ENCODE measurements around a stretch of chr7.

DNA sequence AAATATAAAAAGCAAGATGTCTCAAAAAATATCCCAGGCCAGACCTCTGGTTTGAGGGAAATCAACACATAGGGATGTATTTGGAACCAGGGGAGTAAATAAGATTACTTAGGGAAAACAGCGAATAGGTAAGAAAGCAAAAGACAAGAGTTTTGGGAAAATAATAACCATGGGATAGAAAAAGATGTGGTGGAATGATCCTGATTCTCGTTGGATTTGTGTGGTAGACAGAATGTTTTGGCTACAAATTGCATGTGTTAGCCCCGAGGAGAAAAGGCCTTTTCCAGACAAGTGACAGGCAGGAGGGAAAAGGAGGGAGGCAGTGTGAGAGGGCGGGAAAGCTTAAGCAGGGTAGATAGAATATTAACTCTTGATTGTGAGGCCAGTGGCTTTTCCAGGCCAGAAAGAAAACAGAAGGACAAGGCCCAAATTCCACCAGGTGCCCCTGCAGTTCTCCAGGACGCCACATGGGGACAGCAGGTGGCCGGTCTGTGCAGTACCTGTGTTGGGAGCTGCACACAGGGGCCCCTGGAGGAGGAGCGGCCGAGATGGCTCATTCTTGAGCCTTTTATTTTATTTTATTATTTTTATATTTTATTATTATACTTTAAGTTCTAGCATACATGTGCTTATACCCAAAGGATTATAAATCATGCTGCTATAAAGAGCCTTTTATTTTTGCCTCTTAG, 141.2 kb upstream of the KLF14 start:
- PRO-cap, result no peak
- RAMPAGE, long total RNA, 4 experiments, result no peak in any of the 4 experiments

DNA sequence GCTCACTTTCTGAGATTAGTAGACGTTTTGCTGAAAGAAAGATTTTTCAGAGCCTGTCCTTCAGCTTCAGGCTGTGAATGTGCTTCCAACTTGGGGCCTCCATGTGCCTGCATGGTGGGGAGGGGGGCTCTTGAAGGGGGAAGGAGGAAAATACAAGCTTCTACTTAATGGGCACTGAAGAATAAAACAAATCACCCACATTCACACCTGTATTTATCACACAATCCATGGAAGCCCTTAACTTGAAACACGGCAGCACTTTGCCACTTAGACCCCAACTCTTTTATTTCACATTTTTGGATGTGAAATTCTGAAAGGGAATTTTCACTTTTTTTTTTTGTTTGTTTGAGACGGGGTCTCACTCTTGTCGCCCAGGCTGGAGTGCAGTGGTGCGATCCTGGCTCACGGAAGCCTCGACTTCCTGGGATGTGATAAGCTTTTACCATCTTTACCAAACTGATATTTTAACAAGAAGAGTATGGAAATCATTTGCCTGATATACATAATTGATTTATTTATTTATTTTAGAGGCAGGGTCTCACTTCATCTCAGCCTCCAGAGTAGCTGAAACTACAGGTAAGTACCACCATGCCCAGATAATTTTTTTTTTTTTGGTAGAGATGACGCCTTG, 180.5 kb upstream of the KLF14 start:
- PRO-cap, result no peak
- RAMPAGE, long total RNA, 4 experiments, result no peak in any of the 4 experiments

- PRO-cap, result no peak
- RAMPAGE, long total RNA, 4 experiments, result no peak in any of the 4 experiments
Observed at GRCh38 chr7:130917737-130918664, 184.0 kb upstream of the KLF14 start.

- PRO-cap, result no peak
- RAMPAGE, long total RNA, 4 experiments, result no peak in any of the 4 experiments
Observed at GRCh38 chr7:130937651-130938084, 203.7 kb upstream of the KLF14 start.

- PRO-cap, result no peak
- RAMPAGE, long total RNA, 4 experiments, result no peak in any of the 4 experiments
Observed at GRCh38 chr7:130956541-130957194, 222.7 kb upstream of the KLF14 start.

DNA sequence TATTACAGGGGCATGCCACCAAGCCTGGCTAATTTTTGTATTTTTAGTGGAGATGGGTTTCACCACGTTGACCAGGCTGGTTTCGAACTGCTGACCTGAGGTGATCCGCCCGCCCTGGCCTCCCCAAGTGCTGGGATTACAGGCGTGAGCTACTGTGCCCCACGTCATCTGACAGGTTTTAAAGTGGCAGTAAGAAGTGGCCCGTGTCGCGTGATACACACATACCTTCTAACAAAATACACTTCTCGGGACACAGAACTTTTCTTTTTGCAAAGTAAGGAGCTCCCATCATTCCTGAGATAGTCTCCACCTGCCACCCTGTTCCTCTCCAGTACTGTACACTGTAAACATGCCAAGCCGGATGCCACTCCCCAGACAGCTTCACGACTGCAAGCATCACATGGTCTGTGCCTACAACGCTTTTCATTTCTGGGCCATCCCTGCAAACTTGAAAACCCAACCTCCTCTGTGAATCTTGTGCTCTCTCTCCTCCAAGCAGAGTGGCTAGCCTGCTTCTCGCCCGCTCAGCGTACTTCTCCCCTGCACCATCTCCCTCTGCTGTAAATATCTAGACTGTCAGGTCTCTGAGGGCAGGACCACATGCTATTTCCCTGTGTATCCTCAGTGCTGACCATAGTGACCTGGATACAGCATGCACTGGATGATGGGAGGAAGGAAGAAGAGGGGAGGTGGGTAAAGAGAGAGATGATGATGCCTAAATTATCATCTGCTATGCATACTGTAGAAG, 256.4 kb upstream of the KLF14 start:
- PRO-cap, result no peak
- RAMPAGE, long total RNA, 4 experiments, result no peak in any of the 4 experiments

- PRO-cap, result no peak
- RAMPAGE, long total RNA, 4 experiments, result no peak in any of the 4 experiments
Observed at GRCh38 chr7:131078764-131080099, 248.4 kb upstream of the MKLN1 start.

DNA sequence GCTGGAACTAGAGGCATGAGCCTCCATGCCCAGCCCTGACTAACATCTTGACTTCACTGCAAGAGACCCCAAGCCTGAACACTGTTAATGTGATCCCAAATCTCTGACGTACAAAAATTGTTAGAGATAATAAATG, 244.7 kb upstream of the MKLN1 start:
- PRO-cap, result no peak
- RAMPAGE, long total RNA, 4 experiments, result no peak in any of the 4 experiments

- PRO-cap, result no peak
- RAMPAGE, long total RNA, 4 experiments, result no peak in any of the 4 experiments
Observed at GRCh38 chr7:131093509-131093915, 234.2 kb upstream of the MKLN1 start.

GRCh38 chr7:131098619-131099240, 228.9 kb upstream of the MKLN1 start:
- PRO-cap, result no peak
- RAMPAGE, long total RNA, 4 experiments, result no peak in any of the 4 experiments

GRCh38 chr7:131100465-131101600, 226.8 kb upstream of the MKLN1 start:
- PRO-cap, result no peak
- RAMPAGE, long total RNA, 4 experiments, result no peak in any of the 4 experiments

GRCh38 chr7:131106639-131107304, 220.9 kb upstream of the MKLN1 start:
- PRO-cap, result bidirectional peak, plus-strand start at chr7:131107166, minus-strand start at chr7:131107030
- RAMPAGE, long total RNA, 4 experiments, result no peak in any of the 4 experiments

- PRO-cap, result bidirectional peak, plus-strand start at chr7:131108859, minus-strand start at chr7:131108708
- RAMPAGE, long total RNA, 4 experiments, result no peak in any of the 4 experiments
Observed at GRCh38 chr7:131108513-131108922, 219.2 kb upstream of the MKLN1 start.

GRCh38 chr7:131110286-131111152, 217.2 kb upstream of the MKLN1 start:
- PRO-cap, result no peak
- RAMPAGE, long total RNA, 4 experiments, result no peak in any of the 4 experiments

GRCh38 chr7:131208790-131209302, 118.8 kb upstream of the MKLN1 start:
- PRO-cap, result no peak
- RAMPAGE, long total RNA, 4 experiments, result no peak in any of the 4 experiments

- PRO-cap, result no peak
- RAMPAGE, long total RNA, 4 experiments, result no peak in any of the 4 experiments
Observed at GRCh38 chr7:131235306-131236160, 92.1 kb upstream of the MKLN1 start.

DNA sequence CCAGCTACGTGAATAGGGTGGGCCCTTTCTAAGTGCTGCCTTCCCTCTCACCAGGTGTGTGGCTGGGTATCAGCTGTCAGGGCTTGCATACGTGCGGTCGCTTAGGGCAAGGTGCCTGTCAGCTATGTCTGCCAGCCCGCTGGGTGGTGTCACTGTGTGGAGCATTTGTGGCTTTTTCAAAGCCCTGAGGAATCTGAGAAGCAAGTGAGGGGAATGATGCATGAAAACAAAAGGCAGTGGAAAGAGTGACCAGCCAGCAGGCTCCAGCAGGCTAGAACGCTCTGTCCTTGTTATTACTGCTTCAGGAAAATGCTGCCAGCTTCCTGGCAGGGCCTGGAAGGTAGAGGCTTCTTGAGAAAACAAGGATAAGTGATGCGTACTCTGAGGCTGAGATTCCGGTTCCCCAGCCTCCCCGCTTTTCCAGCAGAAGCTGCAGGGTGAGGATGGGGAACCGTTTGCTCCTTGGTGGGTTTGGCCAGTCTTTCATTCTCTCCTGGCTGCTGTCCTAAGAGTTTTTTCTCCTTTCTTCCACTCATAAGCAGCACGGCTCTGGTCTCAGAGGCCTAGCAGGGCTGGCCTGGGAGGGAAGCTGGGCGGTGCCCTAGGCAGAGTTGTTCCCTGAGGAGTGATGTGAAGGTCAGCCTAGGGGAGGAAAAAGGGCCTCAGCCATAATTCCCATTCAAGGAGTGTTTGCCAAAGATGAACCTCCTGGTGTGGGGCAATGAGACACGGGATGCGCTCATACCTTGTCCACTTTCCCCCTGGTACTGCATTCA, 42.9 kb upstream of the MKLN1 start:
- PRO-cap, result bidirectional peak, plus-strand start at position 236 of the sequence, minus-strand start at position 158 of the sequence
- RAMPAGE, long total RNA, 4 experiments, result no peak in any of the 4 experiments

- PRO-cap, result no peak
- RAMPAGE, long total RNA, 4 experiments, result no peak in any of the 4 experiments
Observed at GRCh38 chr7:131298537-131298974, 29.1 kb upstream of the MKLN1 start.

GRCh38 chr7:131328518-131328916, 841 bp downstream of the MKLN1 start:
- PRO-cap, result bidirectional peak, plus-strand start at chr7:131328667, minus-strand start at chr7:131328478
- RAMPAGE, long total RNA, 4 experiments, result no peak in any of the 4 experiments

- PRO-cap, result no peak
- RAMPAGE, long total RNA, 4 experiments, result no peak in any of the 4 experiments
Observed at GRCh38 chr7:131506210-131506471, 50.3 kb downstream of the PODXL start.

All from gastroesophageal sphincter (tissue), 4 donors.